ENCODE results near the genes SNPH and SIRPB2.

DNA sequence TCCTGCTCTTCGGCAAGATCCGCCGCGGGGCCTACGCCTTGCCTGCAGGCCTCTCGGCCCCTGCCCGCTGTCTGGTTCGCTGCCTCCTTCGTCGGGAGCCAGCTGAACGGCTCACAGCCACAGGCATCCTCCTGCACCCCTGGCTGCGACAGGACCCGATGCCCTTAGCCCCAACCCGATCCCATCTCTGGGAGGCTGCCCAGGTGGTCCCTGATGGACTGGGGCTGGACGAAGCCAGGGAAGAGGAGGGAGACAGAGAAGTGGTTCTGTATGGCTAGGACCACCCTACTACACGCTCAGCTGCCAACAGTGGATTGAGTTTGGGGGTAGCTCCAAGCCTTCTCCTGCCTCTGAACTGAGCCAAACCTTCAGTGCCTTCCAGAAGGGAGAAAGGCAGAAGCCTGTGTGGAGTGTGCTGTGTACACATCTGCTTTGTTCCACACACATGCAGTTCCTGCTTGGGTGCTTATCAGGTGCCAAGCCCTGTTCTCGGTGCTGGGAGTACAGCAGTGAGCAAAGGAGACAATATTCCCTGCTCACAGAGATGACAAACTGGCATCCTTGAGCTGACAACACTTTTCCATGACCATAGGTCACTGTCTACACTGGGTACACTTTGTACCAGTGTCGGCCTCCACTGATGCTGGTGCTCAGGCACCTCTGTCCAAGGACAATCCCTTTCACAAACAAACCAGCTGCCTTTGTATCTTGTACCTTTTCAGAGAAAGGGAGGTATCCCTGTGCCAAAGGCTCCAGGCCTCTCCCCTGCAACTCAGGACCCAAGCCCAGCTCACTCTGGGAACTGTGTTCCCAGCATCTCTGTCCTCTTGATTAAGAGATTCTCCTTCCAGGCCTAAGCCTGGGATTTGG, 11.5 kb upstream of the RBCK1 start:
- PRO-cap, result no peak

DNA sequence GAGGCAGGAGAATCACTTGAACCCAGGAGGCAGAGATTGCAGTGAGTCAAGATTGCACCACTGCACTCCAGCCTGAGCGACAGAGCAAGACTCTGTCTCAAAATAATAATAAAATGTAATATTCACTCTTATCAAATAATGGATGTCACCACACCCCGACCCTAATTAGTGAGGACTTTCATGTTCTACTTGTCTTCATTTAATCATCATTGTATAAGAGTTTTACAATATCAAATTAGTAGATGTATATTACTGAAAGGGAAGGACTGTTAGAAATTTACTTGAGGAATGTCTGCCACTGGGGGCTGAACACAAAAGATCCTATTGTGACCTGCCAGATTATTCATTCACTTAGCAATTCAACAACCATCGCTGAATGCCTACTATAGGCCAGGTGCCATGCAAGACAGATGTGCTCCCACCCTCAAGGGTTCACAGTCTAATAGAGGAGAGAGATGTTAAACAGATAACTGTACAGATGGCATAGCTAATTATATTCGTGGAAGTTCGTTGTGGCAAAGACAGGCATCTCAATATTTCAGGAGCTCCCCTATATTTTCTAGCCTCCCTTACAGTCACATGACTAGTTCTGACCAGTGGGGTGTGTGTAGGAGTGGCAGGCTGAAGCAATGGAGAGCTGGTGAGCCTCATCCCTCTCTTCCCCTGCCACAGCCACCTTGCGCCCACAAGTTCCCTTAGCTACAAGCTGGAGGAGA, 8.0 kb upstream of the RBCK1 start:
- PRO-cap, result no peak

DNA sequence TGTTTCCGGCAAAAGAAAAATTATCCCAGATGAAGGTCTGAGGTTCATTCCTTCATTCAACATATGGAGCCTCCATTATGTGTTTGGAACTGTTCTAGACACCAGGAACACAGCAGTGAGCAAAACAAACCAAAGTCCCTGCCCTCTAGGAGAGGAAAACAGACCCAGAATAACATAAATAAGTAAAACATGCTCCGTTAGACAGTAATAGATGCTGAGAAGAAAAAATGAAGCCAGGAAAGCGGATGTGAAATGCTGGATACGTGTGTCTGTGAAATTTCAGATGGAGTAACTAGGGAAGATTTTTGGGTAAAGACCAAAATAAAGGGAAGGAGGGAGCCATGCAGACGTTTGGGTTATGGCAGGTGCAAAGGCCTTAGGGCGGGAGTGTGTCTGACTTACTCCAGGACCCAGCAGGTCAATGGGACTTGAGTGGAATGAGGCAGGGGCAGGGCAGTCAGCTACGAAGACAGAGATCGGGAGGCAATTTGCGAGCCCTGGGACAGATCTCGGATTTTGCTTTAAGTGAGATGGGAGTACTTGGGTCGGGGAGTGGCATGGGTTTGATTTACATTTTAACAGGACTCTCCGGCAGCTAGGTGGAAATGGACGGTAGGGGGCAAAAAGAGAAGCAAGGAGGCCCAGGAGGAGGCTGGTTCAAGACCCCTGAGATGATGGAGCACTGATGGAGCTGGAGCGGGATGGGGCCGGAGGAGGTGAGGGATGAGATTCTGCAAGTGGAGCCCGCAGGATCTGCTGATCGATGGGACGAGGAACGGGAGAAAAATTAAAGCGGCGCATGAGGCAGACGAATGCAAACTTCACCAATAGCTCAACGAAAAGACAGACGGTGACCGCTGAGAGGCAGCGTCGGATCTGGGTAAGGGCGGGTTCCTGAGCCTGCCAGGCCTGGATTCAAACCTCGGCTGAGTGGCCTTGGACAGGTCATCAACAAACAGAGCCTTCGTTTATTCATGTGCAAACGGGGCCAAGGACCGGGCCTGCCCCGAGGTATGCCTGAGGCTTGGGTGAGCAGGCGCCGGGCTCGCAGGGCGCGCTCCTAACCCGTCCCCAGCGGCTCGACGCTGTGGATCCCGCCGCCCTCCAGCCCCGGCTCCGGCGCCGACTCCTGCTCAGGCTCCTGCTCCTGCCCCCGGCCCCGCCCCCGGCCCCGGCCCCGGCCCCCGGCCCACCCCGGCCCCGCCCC, 904 bp upstream of the RBCK1 start:
- PRO-cap, result bidirectional peak, plus-strand start outside the sequence, minus-strand start at position 1,131 of the sequence

- PRO-cap, result no peak
These were observed 21.6 kb downstream of the TCF15 start for GRCh38 chr20:588574-588873.

- PRO-cap, result no peak
These were observed 6.0 kb downstream of the SRXN1 start for GRCh38 chr20:646516-647835.

- PRO-cap, result no peak
These were observed 907 bp upstream of the SRXN1 start for GRCh38 chr20:653858-654355.

- PRO-cap, result no peak
These were observed 798 bp upstream of the SCRT2 start for GRCh38 chr20:676236-676963.

DNA sequence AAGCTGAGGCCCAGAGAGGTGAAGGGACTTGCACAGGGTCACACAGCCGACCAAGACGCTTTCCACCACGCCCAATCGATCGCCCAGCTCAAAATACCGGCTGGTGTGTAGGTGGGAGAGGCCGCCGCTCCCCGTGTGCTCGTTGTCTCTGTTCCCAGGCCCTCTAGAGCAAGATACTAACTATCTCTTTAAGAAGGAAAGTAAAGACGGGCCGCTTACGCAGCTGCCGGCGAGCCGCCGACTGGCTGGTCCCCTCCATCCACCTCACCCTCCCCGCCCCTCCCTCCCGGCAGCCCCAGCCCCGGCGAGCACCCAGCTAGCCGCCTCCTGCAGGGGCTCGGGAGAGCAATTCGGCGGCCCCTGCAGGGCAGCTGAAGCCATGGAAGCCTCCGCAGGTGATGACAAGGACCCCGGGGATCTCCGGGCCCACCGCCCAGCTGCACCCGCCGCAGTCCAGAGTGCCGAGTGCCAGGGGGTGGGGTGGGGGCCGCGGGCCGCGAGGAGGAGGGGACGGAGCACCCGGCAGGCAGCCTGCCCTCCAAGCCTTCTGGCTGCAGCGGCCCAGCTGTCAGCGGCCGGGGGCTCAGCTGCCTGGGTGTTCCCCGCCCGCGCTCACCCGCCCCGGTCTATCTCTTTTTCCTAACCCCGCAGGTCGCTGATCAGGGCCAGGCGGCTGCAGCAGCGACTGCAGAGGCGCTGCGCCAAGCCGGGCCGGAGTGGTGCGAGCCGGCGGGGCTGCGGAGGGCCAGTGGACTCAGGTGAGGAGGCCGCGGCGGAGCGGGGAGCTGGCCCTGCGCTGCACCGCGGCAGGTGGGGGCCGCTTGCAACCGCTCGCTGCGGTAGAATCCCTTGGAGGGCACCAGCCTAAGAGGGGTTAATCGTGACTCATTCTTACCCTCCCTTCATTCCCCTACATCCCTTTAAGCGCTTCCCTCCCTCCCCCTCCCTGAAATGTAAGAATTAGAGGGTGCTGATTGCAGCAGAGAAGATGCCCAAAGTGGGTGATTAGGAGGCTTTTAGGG, at the start of gene SNPH:
SNPH (plus strand) TSS at position 292 of the 1,022 bp plus-strand sequence.
- PRO-cap, result unidirectional peak, minus-strand start at position 165 of the sequence

DNA sequence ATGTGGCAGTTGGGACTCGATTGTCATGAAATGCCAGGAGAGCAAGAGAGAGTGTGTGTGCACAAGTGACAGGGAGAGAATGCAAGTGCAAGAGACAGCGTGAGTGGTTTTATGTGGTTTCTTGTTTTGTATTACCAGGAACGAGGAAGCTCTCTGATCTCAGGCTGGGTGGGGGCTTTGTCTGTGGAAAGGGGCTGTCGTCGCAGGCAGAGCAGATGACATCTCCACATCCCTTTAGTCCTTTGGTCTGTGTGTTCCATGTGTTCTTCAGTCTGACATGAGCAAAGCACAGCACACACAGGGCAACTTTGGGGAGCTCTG, 20.5 kb downstream of the SNPH start:
- PRO-cap, result no peak

- PRO-cap, result no peak
These were observed 28.0 kb downstream of the SDCBP2 start for GRCh38 chr20:1300852-1301497.

DNA sequence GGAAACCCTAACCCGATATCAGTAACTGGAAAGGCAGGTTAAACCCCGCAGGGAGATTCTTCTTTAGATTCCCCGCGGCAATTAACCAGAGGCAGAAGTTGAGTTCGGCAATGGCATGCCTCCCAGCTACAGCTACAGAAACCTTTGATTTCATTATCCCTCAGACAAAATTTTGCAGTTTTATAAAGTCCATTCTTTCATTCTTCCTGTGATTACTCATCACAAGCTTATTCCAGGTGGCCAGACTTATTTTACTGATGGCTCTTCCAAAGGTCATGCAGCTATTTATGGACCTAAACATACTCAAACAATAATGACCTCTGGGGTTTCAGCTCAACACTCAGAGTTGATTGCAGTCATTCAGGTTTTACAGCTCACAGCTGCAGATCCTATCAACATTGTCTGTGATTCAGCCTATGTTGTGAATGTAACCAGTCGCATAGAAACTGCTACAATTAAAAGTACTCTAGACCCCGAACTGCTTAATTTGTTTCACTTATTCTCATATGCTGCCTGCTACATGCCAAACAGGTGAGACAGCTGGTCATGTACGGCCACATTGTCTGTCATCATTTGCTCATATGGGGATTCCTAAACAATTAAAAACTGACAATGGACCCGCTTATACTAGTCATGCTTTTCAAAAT, 7.1 kb upstream of the FKBP1A start:
- PRO-cap, result no peak

- PRO-cap, result no peak
These were observed 13.8 kb downstream of the NSFL1C start for GRCh38 chr20:1452813-1453320.

GRCh38 chr20:1491303-1491889, at the start of gene SIRPB2:
SIRPB2 (minus strand) TSS chr20:1491420.
- PRO-cap, result no peak

DNA sequence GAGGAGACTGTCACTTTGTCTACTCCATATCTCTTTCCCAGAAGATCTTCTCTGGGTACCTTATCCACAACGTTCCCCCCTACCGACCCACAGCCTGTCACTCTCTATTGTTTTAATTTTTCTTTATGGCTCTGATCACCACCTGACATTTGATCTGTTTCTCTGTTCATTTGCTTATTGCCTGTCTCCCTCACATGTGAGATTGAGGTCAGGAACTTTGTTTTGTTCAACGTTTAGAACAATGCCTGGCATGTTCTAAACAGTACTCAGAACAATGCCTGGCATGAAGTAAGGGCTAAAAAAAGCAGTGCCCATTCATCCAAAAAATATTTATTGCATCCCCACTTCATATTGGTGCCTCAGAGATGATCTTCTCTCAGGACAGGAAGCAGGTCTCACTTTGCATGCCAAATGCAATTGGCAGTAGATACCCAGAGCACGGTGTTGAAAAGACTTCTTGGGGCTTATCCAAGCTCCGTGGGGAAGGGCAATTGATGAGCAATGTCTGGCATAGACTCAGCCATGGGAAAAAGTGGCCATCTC, 78.9 kb upstream of the SIRPA start:
- PRO-cap, result no peak

DNA sequence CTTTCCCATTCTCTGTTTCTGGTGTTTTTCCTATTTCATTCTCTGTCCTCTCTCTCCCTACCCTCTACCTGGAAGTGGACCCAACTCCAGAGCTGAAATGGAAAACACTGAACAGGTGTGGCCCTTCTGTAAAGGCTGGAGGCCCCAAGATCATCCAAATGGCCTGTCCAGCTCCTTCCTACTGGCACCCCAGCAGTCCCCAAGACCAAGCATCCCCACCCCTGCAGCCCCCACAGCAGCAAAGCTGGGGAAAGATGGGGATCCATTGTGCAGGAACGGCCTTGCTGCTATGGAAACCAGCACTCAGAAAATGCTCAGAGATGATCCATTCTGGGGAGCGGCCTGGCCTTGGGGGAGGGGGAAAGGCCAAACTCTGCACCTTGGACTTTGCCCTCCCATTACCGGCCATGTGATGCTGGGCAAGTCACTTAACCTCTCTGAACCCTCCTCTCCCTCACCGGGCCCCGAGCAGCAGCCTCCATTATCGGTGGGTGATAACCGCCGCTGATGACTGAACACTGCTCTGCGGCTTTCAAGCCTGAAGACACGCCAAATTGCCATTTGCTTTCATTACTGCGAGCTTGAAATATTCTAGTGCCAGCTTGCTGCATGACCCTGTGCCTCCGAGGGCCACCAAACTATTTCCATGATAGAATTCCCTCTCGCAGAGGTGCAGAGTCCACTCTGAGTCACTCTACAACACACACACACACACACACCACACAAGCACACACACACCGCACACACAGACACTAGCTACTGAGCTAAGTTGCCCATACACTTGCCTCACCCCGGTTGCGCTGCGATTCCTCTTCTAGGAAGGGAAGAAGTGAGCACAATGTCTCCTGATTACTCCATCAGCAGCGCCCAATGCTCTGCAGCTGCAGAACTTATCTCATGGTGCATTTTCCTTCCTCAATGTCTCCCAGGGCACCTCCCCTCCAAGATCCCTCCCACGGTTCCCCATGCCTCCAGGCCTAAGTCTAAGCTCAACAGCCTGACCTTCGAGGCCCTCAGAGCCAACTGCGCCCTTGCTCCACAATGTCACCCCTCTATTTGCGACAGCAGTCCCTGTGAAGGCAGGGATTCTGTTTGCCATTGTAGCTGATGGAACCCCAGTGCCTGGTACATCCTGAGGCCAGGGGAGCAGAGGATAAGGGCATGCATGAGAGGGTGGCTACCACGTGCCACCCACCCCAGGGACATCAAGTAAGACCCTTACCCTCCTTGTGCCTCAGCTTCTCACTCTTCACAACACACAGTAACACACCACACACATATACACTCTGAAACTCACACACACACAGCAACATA, 20.5 kb upstream of the SIRPA start:
- PRO-cap, result no peak

DNA sequence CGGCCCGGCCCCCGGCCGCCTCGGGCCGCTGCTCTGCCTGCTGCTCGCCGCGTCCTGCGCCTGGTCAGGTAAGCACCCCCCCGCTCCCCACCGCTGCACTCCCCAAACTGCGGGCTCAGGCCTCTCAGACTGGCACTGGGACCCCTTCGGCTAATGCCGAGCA, 133 bp downstream of the SIRPA start:
- PRO-cap, result no peak

DNA sequence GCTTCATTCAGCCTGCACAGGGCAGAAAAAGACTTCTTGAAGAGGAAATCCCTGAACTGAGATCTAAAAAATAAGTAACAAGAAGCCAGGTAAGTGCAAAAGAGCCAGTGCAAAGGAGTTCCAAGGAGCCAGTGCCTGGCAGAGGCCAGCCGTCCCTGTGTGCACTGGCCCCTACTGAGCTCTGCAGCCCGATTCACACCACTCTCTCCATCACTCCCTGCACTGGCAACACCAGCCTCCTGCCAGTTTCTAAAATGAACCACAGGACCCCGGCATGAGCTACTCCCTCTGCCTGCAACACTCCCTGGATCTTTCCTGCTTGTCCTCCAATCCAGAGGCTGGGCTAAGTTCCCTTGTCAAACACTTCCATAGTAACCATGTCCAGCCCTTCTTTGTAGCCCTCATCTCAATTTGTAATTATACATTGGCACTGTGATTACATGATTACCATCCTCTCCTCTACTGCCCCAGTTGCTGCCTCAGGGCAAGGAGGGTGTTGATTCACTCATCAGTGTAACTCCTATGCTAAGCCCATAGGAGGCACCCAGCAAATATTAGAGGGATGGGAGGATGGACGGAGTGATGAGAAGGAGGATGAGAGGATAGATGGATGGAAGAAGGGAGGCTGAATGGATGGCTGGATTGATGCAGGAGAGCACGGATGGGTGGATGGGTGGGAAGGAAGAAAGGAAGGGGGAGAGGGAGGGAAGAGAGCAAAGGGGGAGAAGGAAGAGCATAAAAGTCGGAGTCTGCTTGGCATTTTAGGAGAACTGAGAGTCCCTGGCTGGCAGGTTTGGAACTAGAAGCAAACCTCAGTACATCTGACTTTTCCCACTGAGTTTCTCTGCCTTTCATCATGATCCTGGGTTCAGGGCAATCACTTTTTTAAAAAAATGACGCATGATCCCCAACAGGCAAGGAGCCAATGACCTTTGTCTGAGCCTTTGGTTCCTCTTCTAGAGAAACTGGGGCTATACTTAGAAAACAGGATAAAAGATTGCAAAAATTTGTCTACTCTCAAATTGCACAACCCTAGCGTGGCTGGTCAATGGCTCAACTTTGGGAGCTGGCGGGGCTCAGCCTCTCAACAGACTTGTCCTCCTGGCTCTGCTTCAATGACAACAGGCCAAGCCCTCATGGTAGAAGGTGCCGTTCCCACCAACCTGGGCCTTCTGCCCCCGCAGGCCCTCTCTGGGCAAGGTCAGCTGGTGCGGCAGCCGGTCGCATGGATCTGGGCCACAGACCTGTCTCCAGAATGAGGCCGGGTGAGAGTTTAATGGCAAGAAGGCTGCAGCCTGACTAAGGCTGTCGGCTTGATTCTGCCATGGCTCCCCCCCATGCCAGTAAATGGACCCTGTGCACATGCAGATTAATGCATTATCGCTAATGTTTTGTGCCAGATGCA, 49.0 kb downstream of the PDYN start:
- PRO-cap, result no peak

- PRO-cap, result no peak
These were observed 27.9 kb downstream of the STK35 start for GRCh38 chr20:2129429-2129949.

DNA sequence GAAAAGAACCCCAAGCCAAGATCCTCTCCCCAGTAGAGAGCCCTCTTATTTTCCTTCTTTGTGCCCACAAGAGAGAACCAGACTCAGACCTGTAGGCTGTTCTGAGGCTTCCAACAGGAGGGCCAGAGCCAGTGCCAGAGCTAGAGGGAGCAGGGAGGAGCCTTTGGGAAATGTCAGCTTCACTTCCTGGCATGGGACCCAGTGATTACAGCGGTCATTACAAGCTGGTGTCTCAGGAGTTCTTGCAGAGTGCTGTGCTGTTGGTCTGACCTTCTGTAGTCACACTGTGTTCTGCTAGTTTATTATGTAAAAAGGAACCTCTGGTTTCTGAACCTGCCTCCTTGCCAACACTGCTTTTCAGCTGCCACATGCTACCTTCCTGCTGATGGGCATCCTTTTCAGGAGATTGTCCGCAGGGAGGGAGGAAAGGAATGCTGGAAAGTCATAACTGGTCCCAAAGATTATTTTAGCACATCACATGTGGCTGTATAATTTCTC, 39.0 kb downstream of the STK35 start:
- PRO-cap, result no peak

DNA sequence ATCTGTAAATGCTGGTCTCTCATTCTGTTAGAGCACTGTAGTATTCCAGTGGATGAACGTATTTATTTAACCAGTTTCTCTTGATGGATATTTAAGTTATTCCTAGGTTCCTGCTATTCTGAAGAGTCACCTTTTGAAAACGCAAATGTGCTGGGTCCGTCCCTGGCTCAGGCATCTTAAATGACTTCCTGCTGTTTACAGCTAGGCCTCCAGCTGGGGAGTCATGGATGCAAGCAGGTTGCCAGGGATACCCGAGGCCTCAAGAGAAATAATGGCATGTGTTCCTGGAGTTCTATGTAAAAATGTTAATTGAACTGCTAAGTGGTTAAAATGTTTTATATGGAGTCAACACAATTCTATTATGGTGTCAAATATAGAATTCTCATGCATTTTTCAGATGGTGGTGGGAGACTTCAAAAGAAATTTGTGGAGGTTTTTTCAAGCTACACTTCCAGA, 61.0 kb upstream of the TGM3 start:
- PRO-cap, result no peak

All from mesothelial cell of epicardium (in vitro differentiated cells).